Measurements from ENCODE around the genes IFNAR2 and RCAN1.

DNA sequence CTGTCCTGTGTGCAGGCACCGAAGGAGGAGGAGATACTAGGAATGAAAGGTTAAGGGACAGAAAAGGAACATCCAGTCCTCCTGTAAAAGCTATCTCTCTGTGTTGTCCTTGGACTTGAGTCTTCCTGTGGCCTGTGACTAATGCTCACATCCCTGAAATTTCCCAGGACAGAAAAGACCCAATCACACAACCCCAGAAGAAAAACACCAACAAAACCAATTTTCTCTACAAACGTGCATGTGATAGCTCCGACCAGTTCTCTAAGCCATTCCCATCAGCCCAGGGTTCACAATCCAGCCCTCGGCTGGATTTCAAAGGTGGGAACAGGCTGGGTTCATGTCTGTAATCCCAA, 104.3 kb upstream of the C21orf62 start:
- PRO-cap = no peak

GRCh38 chr21:33071911-33072501, 2.1 kb downstream of the OLIG1 start:
- PRO-cap = no peak

DNA sequence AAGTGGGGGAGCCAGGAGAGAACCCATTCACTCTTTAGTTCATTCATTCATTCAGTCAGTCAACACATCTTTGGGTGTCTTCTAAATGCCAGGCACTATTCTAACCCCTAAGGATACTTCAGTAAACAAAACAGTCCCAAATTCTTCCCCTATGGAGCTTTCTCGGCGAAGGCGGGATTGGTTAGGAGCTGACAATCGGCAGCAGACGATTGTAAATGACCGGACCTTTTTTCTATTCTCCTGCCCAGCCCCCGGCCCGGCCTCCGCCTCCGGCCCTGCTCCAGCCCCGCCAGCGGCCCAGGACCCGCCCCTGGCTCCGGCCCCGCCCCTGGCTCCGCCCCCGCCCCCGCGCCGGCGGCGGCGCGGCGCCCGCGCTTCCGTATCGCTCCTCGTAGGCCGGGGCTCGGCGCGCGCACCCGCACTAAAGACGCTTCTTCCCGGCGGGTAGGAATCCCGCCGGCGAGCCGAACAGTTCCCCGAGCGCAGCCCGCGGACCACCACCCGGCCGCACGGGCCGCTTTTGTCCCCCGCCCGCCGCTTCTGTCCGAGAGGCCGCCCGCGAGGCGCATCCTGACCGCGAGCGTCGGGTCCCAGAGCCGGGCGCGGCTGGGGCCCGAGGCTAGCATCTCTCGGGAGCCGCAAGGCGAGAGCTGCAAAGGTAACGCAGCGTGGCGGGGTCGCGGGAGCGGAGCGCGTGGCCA, at the start of gene IFNAR2:
Gene IFNAR2 (plus strand): TSS at position 380 of the 701 bp plus-strand sequence.
- PRO-cap = bidirectional peak, plus-strand start at position 420 of the sequence, minus-strand start at position 218 of the sequence

DNA sequence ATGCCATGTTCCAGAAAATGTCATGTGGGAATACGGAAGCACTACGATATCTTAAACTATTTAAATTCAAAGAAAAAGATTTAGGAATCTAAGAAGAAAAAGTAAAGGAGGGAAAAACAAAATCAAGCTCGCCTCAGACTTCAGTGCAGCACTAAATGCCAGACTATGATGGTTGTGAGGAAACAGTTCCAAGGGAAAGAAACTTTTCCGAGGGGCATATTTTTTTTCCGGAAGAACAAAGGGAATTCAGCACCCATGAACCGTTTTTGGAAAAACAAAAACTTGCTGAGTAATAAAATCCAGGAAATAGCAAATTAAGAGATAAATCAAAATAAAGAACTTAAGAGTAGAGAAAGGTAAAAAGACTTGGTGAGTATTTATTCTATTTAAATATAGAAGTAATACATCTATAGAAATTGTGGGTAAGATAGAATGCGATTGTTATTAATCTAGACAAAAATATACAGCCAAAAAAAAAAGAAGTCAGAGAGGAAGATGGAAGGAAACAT, 3.8 kb downstream of the IFNAR2 start:
- PRO-cap = no peak

DNA sequence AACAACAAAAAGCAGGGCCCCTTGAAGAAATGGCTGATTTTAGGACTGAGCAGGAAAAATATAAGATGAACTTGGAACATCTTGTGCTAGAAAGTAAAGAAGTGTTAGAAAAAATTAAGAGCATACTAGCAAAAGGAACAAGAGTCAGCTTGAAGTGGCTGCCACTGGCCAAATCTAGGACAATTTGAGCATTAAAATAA, 7.2 kb upstream of the IFNAR1 start:
- PRO-cap = no peak

DNA sequence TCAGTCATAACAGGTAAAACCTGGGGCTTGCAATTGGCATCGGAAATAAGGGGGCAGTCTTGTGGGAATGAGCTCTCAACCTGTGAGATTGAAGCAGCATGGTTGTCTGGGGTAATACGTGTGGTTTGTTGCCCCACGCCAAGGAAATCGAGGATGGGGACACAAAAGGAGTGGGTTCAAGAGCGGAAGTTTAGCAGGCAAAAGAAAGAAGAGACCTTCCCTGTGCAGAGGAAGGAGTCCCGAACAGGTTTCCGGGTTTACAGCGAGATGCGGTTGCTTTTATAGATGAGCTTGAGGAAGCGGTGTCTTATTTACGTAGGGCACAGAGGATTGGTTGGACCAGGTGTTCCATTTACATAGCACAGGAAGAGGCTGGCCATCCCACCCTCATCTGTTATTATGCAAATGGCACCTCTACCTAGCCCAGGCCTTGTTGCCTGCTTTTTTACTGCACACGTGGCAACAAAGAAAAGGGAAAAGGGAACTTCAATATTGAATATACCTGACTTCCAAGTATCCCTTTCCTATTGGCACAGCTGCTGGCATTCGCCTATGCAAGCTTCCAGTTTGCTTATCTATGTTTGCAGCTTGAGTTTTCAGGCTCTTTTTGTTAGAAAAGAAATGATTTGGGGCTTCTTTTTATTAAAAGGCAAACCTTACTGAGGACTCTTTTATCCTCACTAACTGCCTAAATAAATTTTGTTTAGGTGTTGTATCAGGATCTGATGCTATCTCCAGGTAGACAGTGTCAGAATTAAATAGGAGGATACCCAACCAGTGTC, 37.5 kb downstream of the IFNAR1 start:
- PRO-cap = no peak

DNA sequence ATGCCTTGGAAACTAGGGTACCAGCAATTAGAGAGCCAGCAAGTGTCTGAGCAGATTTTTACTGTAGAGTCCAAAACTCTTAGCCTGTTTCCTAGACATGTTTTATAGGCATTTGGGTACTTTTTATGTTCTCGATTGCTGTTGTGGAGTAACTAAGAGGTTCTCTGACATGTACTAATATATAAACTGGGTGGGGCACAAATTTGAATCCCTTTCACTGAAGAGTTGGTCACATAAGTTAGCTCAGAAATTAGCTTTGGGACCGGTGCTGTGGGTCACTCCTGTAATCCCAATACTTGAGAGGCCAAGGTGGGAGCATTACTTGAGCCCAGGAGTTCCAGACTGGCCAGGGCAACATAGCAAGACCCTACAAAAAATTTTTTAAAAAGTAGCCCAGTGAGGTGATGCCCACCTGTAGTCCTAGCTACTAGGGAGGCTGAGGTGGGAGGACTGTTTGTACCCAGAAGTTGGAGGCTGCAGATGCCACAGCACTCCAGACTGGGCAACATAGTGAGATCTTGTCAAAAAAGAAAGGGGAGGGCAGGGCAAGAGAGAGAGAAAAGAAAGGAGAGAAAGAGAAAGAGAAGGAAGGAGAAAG, 6.1 kb downstream of the ITSN1 start:
- PRO-cap = no peak

DNA sequence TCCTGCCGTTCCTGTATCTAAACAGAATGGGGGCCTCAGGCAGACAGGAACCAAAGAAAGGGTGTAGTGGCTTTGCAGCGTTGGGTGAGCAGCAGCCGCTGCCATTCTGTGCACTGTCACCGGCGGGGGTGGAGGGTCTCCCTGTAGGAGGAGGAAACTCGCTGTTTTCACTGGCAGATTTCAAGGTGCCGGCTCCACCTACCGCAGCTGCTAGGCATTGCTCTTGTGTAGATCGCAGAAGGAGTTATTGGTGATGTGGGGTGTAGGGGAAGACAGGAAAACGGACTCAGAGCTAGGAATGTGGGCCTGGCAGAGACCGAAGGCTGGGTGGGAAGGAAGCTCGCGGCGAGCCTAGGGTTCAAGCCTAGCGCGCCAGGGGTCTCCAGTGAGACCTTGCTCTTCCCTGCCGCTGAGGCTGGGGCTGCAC, 20.8 kb downstream of the ATP5PO start:
- PRO-cap = unidirectional peak, plus-strand start at position 247 of the sequence

DNA sequence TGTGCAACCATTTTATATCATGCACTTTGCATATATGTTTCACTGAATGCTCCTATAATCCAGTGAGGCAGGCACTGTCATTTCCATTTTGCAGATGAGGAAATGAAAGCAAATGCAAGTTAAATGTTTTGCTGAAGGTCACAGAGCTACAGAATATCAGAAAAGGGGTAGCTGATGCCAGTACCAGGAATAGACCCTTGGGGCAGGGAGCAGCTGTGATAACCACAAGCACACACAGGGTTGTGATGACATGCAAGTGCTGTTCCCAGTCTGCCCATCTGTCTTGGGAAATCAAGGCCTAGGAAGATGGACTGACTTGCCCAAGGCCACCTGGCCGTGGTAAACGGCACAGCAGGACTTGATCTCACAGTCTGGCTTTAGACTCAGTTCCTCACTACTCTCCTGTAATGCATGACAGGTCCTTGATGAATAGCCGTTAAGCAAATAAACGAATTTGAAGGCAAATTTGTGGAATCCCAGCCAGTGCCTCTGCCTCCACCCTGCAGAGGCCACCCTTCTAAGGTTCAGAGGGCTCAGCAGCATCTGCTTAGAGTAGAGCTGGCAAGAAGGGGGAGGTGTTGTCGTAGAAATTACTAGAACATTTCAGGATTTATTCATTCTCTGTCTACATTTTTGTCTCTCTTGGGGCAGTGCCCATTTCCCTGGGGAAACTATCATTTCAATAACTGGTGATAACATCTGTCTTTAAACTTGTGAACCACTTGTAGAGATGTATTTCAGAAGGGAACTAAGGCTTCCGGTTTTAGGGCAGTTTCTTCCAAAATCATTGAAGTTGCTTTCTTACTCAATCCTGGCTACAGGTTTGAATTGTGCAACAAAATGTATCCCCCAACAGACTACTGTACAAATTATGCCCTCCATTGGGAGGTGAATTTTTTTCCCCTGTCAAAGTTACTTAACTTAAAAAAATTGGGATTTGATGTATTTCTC, 53.1 kb upstream of the MRPS6 start:
- PRO-cap = no peak

- PRO-cap = no peak
Measured at GRCh38 chr21:34037575-34037911, 35.8 kb upstream of the MRPS6 start.

DNA sequence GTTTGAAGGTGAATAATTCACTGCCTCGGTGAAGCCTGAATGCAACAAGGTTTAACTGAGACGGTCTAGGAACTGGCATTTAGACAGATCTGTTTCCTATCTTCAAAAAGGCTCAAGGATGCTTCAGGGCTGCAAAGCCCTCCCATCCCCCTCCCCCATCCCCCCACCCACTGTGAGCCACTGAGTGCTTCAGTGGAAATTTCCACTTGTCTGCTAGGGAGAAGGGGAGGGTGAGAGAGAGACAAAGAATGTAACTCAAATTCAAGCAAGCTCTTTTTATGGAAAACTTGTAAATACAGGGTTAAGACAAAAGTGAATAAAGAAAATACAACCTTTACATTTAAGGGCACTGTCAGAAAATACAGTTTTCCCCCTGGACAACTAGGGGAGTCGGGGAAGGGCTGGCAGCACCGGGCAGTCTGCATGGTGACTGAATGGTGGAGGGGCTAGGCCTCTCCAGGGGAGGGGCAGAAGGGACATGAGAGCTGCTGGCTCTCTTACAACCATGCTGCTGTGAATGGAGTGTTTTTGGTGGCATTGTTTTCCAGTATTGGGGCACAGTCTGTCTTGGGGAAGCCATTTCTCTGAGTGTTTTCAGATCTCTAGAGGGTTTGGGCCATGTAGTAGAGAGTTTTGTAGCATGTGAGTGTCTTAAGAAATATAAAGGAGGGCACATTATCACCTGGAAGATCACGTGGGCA, 56.7 kb downstream of the MRPS6 start:
- PRO-cap = no peak

GRCh38 chr21:34580069-34580425, 34.9 kb downstream of the RCAN1 start:
- PRO-cap = no peak

DNA sequence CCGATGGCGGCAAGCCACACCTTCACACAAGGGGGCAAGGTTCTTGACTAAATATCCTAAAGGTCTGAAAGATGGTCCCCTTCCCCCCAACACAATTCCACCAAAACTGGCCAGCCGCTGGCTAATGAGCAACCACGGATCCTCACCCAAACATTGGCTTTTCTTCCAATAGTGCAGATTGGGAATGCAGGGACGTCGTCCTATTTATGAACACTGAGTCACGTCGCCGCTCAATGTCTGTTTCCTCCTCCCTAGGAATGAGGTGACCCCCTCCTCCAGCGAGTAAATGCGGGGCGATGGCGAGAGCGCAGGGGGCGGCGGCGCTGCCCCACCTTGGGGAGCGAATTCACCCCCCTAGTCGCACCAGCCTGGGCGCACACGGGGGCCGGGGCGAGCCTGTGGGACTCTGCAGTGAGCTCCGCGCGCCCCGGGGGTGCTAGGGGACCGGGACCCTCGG, 753 bp downstream of the RCAN1 start:
- PRO-cap = no peak

- PRO-cap = unidirectional peak, minus-strand start at chr21:34615113; bidirectional peak, plus-strand start at chr21:34615448, minus-strand start at chr21:34615292
Measured at GRCh38 chr21:34614589-34615614, at the start of gene RCAN1. RCAN1 (minus strand) TSS chr21:34615113.

GRCh38 chr21:34669221-34669995, 614 bp downstream of the CLIC6 start:
- PRO-cap = no peak

DNA sequence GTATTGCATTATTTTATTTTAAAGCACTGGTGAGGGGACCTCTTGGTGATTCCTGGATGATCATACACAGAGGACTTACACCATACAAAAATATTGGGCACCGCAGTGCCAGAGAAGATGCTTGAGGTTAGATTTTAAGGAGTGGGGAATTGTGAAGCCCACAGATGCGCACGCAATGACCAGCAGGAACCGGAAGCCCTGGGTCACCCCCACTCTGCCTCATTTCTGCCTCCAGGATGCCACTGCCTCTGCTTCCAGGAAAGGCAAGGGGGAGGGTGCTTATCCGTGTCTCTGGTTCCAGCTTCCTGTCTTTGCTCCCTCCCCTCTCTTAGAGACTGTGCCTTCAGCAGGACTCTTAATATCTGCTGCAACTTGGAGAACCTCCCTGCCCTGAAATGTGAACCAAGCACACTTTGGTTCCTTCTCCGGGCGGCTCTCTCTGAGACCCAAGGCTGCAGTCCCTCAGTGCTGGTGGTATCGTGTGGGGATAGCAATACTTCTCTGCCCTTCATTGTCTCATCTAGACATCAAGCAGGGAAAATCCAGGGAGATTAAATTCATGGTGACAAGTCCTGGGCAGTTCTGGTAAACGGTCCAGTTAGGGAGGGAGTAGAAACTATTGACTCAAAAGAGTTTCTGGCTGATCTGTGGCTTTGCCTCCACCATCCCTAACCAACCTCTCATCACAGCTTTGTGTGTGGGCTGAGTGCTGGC, 48.3 kb downstream of the CLIC6 start:
- PRO-cap = no peak

DNA sequence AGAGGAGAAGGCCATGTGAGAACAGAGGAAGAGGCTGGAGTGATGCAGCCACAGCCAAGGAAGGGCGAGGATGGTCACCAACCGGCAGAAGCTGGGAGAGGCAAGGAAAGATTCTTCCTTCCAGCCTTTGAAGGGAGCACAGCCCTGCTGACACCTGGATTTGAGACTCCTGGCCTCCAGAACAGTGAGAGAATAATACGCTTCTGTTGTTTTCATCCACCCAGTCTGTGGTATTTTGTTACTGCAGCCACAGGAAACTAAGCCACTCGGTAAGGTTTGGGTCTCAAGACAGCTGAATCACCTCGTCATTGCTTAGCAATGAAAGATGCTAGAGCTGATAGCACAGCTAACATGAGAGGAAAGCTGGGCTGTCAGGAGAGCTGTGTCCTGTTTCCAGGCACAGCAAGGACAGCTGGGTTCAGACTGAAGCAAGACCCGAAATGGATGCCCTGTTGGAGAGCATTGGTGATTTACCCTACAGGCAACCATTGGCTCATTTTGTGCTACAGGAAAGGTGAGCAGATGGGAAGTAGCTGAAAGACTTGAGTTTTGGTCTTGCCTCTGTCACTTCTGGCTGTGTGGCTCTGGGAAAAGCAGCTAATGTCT, 57.8 kb downstream of the CLIC6 start:
- PRO-cap = no peak

DNA sequence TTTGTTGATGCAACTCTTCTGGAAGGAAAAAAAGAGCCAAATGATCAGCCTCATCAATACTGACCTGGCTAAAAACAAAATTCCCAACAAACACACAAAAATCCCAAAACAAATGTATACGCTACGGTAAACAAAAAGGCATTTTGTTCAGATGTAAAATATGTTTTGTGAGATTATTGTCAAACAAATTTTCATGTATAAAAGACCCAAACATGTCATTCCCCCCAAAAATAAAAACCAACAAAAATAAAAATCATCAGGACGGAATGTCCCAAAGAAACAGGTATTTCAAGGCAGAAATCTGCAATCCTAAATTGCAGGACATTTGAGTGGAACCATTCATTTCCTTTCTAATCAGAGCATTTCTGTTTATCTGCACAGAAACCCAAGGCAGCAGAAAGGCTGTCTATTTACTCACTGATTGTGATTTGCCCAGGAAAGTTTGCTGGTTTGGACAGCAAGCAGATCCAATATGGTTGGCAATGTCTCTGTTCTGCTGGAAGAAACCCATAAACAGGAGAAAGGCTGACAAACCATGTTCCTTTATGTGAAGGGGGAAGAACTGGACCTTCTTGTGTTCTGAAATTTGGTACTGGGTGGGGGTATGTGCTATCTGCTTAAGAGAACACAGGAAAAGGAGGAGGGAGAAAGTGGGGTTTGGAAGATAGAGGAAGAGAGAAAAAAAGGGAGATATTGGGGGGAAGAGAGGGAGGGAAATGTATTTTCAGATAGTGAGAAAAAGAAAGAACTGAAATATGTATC, 120.0 kb downstream of the CLIC6 start:
- PRO-cap = no peak

DNA sequence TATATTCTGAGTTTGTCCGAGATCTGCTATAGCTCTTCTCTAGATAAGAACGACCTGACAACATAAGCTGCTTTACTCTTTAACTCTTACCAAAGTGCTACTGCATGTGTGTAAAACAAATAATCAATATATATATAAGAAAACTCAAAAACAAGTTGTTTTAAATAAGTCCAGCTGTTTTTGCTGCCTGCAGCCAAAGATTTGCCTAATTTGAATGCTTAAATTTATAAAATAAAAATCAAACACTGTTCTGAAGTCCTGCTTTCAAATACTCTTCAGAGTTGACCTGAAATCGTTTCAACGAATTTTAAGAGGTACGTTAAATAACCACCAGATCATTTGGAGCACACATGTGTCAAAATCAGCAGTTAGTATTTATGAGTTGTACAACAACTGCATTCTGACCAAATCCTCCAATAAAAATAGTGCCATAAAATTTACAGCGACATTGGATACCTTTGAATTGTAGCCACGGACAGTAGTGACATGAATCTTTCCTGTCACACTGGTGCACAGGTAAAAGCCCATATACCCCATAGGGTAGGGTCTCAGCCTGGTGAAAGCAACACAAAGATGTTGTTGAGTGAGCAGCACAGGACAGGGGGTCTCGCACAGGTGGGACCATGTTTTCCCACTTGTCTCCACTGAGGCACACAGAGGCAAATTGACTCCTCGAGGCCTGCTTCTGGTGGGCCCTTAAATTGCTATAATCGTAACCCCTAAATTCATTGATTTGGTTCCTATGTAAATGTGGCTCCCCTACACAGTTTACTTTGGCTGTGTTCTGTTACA, 121.5 kb downstream of the CLIC6 start:
- PRO-cap = no peak

GRCh38 chr21:34794789-34795449, 126.1 kb downstream of the CLIC6 start:
- PRO-cap = no peak